ENCODE data around the genes NR1H4 and PARPBP.

DNA sequence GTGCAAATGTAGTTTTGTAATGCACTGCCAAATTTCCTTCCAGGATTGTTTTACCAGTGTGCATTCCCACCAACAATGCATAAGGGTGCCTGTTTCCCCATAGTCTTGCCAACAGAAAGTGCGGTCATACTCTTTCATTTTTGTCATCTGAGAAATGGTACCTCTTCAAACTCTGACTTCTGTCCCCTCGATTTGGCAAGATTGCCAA, 28.7 kb upstream of the NR1H4 start:
- PRO-cap, 2 experiments: no peak in any of the 2 experiments

DNA sequence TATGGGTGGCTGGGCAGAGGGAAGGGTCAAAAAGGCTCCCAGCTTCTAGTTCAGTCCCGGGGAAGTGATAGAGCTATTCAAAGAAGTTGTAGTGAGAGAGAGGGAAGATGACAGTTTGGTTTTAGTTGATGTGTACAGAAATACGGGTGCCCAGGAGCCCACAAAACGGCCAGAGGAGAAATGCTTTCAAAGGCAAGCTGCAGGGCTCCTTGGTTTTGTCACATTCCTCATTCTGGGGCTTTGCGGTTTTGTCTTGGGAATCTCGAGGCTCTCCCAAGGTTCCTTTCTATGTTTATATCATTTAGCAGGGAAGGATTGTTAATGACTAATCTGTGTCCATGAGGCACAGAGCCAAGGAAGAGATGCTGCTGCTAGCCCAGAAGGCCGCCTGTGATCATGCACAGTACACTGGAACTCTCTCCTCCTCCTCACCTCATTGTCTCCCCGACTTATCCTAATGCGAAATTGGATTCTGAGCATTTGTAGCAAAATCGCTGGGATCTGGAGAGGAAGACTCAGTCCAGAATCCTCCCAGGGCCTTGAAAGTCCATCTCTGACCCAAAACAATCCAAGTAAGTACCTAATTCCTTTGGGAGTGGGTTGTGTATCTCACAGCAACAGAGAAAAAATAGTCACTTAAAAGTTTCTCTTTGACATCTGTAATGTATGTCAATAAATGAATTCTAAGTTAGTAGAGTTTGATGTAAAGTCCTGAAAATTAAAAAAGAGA, at the start of gene NR1H4:
Gene NR1H4 (plus strand): TSS at position 379 of the 730 bp plus-strand sequence.
- PRO-cap, 2 experiments: no peak in any of the 2 experiments

- PRO-cap, 2 experiments: no peak in any of the 2 experiments
These were observed 38.7 kb upstream of the GAS2L3 start for GRCh38 chr12:100534821-100535168.

GRCh38 chr12:100604329-100604554, 30.8 kb downstream of the GAS2L3 start:
- PRO-cap, 2 experiments: no peak in any of the 2 experiments

DNA sequence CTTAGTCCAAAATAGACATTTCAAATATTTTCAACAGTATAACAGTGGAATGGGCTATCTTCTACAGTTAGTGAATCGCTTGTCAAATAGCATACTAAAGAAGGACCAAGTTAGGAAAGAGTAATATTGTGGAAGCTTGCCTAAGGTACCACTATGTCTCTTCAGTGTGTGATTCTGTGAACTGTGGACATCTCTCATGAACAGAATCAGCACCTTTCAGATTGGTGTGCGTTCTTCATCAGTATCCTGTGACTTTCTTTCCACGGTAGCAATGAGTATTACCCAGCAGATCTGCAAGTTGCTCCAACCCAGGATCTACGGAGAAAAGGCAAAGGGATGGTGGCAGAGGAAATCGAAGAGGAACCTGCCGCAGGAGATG, 37.3 kb downstream of the UTP20 start:
- PRO-cap, 2 experiments: no peak in any of the 2 experiments

DNA sequence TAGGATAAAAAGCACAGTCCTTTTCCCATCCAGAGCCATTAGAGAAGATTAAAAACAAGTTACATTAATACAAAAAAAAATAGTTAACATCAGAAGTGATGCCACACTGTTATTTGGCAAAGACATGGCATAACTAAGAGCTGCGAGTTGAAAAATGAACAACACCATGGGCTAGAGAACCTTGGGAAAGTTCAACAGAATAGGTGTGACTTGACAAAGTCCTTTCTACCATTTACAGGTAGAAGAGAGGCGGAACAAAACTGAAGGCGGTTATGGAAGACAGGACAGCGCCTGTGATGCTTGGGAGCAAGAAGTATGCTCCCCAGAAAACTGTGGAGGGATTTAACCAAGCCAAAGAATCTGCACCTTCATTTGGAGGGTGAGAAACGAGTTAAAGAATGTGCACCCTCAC, 995 bp downstream of the ARL1 start:
- PRO-cap, 2 experiments: no peak in any of the 2 experiments

- PRO-cap, 2 experiments: no peak in any of the 2 experiments
These were observed 2.5 kb downstream of the MYBPC1 start for GRCh38 chr12:101597094-101597815.

DNA sequence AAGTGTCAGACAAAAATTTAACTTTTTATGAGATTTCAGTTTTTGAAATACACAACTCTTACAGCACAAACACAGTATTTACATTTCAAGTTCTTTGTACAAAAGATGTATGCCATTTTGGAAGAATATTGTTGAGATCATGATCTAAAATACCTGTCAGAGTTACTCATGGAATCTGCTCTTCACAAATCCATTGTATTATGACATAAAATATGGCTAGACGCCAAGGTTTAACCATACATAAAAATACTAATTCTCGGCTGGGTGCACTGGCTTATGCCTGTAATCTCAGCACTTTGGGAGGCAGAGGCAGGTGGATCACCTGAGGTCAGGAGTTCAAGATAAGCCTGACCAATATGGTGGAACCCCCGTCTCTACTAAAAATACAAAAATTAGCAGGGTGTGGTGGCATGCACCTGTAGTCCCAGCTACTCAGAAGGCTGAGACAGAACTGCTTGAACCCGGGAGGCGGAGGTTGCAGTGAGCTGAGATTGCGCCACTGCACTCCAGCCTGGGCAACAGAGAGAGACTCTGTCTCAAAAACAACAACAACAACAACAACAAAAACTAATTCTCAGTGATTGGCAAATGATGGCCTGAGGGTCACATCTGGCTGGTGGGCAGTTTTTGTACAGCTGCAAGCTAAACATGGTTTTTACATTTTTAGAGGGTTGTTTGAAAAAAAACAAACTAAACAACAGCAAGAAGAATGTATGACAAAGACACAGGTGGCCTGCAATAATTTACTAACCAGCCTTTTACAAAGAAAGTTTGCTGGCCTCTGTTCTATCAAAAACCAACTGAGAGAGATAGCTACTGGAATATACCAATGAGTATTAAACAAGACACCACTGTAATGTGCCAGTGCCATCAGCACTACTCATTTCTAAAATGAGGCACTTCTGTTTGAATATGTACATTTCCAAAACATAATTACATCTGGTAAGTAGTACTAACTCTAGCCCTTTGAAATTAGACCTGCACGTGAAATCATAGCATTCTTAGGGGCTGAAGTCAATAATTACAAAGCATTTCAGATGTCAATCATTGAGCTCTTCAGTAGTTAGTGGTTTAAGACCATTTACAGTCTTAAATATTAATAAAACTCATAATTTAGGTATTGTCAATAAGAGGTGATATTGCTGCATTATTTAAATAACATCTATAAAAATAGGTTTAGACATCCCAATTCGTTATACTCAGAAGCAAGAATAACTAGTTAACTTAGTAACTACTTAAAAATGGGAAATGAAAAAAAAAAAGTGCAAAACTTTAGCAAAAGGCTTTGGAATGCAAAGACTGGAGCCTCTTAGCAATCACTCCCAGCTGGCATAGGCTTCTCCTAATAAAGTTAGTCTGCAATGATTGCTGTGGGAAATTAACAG, 6.7 kb upstream of the SYCP3 start:
- PRO-cap, 2 experiments: no peak in any of the 2 experiments

GRCh38 chr12:101779657-101780012, 40.4 kb upstream of the SYCP3 start:
- PRO-cap, 2 experiments: no peak in any of the 2 experiments

- PRO-cap, 2 experiments: no peak in any of the 2 experiments
These were observed 40.8 kb downstream of the GNPTAB start for GRCh38 chr12:101789951-101790450.

GRCh38 chr12:101823687-101824531, 6.8 kb downstream of the GNPTAB start:
- PRO-cap, 2 experiments: peak in 2 of 2 experiments; most common plus-strand start chr12:101824125 (in 1); most common minus-strand start chr12:101823964 (in 1)

GRCh38 chr12:101877830-101878259, 465 bp downstream of the DRAM1 start:
- PRO-cap, 2 experiments: peak in 1 of 2 experiments; most common minus-strand start chr12:101878196 (in 1)

GRCh38 chr12:102119671-102120728, at the start of gene PARPBP:
PARPBP (plus strand) TSS chr12:102120183.
- PRO-cap, 2 experiments: peak in 2 of 2 experiments; most common plus-strand start chr12:102120475 (in 2); most common minus-strand start chr12:102120114 (in 2)

DNA sequence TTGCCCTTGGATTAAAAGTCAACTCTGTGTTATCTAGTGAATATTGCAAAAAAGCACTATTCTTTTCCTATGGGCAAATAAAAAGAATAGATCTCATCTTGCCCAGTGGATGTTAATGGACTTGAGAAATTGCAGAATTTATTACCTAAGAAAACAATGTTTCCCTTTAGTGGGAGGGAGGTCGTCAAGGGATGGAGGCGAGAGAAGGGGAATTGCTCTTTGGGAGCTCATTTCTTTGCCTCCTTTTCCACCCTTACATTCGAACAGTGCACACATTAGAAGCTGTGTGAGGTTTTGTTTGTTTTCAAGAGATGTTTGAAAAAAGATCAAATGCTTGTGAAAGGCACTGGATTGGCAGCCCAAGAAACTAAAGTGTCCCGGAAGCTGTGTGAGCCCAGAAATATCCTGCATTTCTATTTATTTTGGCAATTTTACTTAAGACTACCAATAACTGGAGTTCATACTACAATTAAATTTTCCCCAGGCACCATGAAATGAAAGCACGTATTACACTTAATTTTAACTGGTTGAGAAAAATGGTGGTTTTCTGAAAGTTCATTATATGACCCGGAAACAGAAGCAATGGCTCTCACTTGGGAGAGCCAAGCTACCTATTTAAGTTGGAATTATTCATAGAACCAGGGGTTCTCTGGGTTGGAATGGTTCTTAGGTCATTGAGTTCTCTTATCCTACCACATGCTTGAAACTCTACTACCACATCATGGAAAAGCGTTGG, 66.9 kb downstream of the IGF1 start:
- PRO-cap, 2 experiments: no peak in any of the 2 experiments

DNA sequence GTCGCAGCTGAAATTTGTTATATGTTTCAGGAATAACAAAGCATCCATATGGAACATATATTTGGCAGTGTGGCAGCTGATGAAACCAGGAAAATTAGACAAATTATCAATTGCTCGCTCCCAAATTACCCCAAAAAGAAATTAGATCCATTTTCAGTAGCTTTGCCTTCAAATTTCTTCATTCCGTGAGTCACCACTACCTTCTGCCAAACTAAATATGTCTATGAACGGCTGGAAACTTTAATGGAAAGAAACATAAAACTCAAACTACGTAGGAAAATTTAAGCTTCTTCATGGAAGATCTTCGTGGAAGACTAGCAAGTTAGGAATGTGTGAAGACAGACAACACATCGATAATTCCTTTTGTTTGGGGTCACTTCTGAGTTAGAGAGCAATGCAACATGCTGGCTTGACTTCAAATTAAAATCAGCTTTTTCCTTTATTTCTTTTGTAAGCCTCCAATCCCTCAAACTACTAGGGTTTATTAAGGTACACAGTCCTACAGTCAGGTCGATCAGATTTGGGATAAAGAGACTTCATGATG, 17.2 kb downstream of the IGF1 start:
- PRO-cap, 2 experiments: no peak in any of the 2 experiments

- PRO-cap, 2 experiments: no peak in any of the 2 experiments
These were observed 13.4 kb downstream of the PAH start for GRCh38 chr12:102903560-102904193.

GRCh38 chr12:103128914-103129493, 171.5 kb downstream of the ASCL1 start:
- PRO-cap, 2 experiments: no peak in any of the 2 experiments

DNA sequence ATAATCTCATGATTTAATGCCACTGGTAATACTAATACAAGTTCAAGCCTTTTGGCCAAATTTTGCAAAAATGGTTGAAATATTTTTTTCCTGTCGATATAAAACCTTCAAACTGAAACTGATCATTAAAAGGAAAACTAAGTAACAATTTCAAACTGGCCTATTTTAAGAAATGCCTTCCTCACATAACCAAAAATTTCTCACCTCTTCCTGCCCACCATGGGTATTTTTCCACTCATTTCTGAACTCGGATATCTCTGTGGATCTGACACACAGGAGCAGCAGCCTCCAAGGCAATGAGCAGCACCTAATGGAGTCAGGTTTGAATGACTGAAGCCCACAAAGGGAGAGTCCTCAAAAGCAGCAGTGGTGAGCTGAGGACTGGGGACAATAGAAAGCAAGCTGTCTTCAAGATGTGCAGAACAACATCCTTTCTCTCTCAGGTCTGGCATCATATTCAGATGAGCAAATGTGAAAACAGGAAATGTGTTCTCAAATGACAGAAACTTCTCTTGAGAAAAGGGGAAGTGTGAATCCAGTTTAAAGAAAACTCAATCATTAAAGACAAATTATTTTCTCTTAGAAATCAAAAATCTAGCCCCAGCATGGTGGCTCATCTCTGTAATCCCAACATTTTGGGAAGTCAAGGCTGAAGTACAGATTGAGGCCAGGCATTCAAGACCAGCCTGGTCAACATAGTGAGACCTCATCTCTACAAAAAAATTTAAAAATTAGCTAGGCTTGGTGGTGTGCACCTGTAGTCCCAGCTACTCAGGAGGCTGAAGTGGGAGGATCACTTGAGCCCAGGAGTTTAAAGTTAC, 54.3 kb downstream of the C12orf42 start:
- PRO-cap, 2 experiments: peak in 2 of 2 experiments; most common minus-strand start position 328 of the sequence (in 2)

- PRO-cap, 2 experiments: no peak in any of the 2 experiments
These were observed 38.8 kb downstream of the NT5DC3 start for GRCh38 chr12:103801974-103802925.

DNA sequence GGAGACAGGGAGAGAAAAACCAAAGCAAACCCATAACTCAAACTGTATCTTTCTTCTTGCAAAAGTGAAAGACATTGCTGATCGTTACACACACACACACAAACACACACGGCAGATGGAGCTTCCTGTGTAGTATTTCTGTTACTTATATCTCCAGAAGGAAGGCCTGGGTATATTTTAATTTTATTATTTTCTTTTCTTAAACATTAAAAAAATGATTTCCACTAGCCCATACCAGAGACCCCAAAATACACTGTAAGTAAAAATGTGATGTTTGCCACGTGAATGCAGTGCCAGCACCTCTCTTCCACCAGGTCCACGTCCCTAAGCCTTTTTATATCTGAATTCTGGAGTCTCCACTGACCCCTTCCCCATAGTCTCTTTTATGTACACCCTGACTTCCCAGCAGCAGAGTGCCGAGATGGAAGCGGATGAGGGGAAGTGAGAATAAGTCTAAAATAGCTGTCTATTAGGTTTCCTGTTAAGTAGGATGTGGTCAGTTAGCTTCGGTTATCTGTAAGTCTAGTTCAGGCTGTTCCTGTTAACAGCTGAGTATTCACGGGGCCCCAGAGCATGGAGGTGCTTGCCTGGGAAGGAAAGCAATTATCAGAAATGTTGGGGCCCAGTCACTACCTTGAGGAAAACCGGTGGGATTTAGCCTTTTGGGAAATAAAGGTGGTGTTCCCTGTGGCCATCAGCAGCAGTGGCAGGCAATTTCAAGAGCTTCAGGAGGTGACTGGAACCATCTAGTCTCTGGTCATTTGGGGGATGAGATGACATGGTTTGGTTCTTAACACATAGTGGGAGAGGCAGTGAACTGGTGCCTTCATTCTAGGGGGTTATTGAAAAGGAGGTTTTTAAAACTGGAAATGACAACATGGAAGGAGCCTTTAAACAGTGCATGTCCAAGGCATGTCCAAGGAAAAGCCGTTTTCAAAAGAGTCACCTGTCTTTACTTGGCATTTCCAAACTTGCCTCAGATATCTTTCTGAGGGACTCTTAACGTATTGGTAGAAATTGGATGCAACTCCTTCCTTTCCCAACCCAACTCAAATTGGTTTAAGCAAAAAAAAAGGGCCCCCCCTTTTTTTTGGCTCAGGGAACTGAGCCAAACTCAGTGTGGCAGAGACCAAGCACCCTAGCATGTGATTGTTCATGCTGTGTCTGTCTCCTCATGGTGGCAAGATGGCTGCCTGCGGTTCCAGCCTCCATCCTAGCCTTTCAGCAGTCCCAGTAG, 21.8 kb downstream of the CHST11 start:
- PRO-cap, 2 experiments: peak in 2 of 2 experiments; most common plus-strand start position 551 of the sequence (in 2); most common minus-strand start position 423 of the sequence (in 1)